A172 (cell line): ENCODE data around the gene DIPK2A.

GRCh38 chr3:141960360-141960652 lies 83.9 kb downstream of the ATP1B3 start:
- RAMPAGE, long total RNA = no peak

DNA sequence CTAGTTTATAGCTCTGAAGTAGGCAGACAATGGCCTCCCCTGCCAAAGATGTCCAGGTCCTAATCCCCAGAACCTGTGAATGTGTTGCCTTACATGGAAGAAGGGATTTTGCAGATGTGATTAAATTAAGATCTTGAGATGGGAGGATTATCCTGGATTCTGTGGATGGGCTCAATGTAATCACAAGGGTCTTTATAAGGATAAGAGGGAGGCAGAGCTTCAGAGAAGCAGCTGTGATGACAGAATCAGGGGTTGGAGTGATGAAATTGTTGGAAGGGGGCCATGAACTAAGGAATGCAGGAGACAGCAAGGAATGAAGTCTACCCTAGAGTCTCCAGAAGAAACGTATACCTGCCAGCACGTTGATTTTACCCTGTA lies 14.0 kb upstream of the GK5 start:
- RAMPAGE, long total RNA = no peak

DNA sequence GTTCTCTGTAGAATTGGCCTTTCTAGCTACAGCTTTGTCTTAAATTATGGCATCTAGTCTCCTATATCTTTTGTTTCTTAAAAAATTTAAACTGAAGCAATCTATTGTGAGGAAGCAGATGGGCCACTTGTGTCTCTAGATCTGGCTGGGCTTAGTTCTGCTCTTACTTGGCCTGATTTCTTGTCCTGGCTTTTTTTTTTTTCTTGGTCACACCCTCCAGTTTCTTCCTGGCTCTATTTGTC lies 31.3 kb downstream of the CHST2 start:
- RAMPAGE, long total RNA = no peak

DNA sequence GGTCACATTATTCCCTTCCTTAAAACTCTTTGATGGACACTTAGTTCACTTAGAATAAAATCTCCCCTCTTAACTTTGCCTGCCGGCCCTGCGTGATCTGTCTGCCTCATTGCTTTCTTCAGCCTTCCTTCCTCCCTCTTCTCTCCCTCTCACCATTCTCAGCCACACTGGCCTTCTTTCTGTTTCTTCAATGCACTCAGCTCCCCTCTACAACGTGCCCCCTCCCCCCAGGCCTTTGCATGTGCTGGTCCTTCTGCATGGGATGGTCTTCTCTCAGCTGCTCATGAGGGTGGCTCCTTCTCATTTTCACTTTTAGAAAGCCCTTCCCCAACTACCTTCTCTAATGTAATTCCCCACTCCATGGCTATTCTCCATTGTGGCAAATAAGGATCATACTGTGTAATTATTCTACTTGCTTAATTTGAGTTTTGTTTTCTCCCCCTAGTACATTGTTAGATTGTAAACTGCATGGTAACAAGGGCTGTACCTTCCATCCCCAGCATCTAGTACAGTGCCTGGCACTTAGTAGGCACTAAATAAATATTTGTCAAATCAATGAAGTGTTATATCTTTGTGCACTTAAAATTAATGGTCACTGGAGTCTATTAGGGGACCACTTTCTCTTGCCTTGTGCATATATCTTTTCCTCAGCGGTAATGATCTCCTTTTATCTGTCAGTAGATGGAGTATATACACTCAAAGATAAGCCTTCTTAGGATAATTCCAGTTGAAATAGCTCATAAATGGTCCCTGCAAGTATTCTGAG lies 206.9 kb downstream of the CHST2 start:
- RAMPAGE, long total RNA = no peak

DNA sequence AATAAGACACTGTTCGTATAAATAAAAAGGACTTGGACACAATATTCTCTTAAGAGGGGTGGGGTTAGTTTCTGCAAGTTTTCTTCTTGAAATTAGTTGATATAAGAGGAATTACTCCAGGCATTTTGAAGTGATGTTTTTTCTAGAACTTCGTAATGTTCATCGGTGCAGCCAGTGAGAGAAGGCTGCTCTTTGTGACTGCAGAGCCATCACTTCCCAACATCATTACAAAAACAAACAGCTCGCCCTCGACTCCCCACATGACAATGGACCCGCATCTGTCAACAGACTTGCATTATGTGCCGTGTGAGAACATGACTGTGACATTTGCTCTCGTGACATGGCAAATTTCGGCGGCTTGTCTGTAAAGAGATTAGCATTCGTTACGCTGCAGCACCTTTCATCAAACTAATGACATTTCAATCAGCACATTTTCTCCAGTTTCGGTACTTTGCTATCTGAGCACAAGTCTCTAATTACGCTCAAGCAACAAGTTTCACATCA lies 594 bp downstream of the SLC9A9 start:
- RAMPAGE, long total RNA = no peak

- RAMPAGE, long total RNA = no peak
These were observed at the start of gene DIPK2A for GRCh38 chr3:143971592-143972284. Gene DIPK2A (plus strand): TSS chr3:143971823.

DNA sequence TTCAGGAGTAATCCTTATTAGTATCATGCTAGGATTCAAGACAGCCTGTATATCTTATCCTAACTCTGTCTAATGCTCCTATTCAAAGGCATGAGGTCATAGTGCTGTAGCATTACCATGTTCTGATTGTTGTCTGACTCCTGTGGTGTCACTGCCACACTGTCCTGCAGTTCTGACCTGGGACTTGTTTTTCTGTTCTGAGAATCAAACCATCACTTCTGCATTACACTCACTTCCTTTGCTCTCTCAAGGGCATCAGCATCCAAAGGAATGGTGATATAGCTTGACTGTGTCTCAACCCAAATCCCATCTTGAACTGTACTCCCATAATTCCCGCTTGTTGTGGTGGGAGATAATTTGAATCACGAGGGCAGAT lies 146.6 kb downstream of the DIPK2A start:
- RAMPAGE, long total RNA = no peak

- RAMPAGE, long total RNA = no peak
These were observed 537 bp downstream of the PLOD2 start for GRCh38 chr3:146160456-146160838.

GRCh38 chr3:146221294-146221608 lies 29.7 kb downstream of the PLSCR4 start:
- RAMPAGE, long total RNA = no peak

DNA sequence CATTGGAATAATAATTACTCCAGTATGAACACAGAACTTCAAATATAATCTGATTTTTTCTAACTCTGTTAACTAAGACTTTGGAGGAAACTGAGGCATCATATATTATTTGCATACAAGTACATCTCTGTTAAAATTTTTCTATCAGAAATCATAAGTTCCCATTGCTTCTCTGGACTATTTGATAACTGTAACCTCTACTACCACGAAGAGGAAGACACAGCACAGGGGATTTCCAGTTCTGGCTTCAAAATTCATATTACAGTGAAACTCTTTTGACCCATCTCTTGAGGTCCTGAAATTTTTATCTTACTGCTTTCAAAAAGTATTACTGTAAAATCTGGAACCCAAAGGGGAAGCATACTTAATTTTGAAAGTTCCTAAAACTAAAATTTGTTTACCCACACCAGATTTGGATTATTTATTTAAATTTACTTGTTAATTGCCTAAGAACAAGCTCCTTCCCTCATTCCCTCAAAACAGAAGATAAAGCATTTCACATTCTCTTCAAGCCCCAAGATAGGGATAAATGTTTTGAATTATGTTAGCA lies 4.1 kb downstream of the PLSCR1 start:
- RAMPAGE, long total RNA = no peak

DNA sequence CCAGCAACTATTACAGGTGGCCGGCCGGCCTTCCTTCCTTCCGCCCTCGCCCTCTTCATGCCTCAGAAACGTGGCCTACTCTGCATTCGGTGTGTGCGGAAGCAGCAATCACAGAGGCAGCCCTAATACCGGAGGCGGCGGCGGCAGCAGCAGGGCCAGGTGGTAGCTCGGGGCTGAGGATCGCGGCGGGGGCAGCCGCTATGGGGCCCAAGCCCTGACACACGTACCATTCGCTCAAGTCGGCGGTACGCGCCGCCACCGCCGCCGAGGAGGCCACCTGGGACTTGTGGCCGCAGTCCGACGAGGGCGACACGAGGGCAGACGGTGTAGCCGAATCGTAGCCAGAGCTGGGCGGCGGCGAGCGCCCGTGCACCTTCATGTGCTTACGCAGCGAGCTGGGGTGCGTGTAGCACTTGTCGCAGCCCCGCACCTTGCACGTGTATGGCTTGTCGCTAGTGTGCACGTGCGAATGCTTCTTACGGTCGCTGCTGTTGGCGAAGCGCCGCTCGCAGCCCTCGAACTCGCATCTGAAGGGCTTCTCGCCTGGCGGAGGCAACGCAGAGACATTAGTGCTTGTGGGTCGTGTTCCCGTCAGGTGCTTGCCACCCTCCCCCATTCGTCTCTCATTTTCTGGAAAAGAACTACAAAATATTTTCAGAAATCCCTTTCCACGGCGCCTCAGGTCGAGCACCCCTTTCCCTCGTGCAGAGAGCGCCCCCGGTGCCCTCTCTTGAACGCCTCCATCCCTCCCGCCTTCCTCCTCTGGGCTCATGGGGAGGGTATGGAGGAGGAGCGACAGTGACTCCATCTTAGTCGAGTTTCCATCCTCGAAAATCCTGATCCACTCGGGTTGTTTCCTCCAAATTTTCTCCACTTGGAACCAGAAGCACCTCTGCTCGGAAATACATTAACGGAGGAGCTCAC lies 15.4 kb downstream of the ZIC4 start:
- RAMPAGE, long total RNA = no peak

- RAMPAGE, long total RNA = no peak
These were observed 201 bp upstream of the ZIC1 start for GRCh38 chr3:147409069-147409259.

DNA sequence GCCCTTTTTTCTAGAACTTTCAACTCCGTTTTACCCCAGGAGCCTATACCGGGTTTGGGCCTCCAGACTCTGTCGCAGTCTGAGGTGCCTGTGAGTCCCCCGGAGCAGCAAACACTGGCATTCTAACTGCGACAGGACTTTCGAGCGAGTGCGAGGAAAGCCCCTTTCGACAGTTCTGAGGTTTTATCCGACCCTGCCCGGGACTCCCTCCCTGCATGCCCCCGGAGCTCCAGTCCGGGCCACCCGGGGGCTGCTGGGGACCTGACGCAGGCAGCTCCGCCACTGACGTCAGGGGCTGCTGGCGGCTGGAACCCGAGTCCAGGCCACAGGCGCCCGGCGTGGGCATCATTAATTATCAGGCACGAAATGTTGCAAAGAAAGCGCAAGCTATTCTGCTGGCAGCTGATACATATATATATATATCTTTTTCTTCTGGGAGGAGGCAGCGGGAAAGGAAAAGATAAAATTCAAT lies 15.1 kb downstream of the ZIC1 start:
- RAMPAGE, long total RNA = no peak

DNA sequence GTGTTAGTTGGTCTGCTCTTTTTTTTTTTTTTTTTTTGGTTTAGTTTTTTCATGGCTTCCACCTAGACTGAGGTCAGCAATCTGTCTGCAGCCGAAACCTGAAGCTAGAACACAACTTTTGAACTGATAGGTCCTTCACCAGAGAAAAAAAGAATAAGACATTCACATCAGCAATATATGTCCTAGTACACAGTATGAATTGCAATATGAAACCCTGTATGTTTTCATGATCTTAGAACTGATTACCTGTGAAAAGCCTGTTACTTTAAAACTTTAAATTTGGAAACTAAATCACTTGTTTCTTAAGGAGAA lies 323.7 kb downstream of the ZIC1 start:
- RAMPAGE, long total RNA = no peak

GRCh38 chr3:148101640-148101959 lies 596.1 kb upstream of the AGTR1 start:
- RAMPAGE, long total RNA = no peak

- RAMPAGE, long total RNA = no peak
These were observed 31.9 kb downstream of the AGTR1 start for GRCh38 chr3:148729518-148729996.

GRCh38 chr3:148735145-148735559 lies 37.4 kb downstream of the AGTR1 start:
- RAMPAGE, long total RNA = no peak

- RAMPAGE, long total RNA = no peak
These were observed 39.3 kb downstream of the AGTR1 start for GRCh38 chr3:148737052-148737307.

DNA sequence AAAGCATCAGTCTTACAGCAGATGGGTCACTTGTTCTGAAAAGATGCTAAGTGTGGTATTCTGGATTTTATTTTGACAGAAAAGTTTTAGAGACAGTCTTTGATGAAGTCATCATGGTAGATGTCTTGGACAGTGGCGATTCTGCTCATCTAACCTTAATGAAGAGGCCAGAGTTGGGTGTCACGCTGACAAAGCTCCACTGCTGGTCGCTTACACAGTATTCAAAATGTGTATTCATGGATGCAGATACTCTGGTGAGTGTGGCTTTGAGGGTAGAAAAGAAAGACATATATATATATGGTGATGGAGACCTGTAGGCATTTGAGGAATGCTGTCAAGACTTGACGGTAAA lies 4.9 kb downstream of the GYG1 start:
- RAMPAGE, long total RNA = no peak

DNA sequence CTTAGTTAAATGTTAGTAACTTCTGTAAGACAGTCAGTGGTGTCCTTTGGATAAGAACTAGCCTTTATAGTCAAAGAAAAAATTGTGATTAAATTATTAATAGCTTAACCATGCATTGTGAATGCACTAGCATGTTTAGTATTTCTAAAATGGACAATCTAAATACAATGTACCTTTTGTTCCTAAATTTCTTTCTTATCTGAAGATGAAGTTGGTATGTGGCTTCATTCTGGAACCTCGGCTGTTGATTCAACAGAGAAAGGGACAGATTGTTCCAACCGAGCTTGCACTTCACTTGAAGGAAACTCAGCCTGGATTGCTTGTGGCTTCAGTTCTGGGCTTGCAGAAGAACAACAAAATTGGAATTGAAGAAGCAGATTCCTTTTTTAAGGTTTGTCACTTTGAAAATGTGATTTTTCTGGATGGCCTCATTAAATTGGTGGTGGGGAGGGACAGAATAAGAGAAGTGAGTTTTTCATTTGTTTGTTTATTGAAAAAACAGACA lies 32.6 kb downstream of the HPS3 start:
- RAMPAGE, long total RNA = no peak